Glomerular endothelial cell (primary cell): ENCODE results near the gene ZNF678.

GRCh38 chr1:225977249-225978267 is 21.6 kb downstream of the SDE2 start:
- RAMPAGE, long total RNA, result no peak

DNA sequence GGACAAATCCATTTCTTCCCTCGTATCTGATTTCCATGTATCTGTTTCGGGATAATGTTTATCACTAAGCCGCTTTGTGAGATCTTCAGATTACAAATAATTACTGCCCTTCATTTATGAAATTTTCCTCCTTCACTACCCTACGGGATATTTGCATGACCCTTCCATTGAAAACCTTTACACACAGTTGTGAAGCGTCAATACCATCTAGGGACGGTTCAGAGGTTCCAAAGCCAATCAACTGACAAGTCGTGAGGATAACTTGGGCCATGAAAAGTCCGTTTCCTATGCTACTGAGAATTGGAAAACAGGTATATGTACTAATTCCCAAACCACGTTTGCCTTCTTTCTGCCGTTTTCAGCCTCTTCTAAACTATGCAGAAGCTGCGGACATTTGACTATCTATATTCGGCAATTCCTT is 1.2 kb upstream of the H3-3A start:
- RAMPAGE, long total RNA, result no peak

DNA sequence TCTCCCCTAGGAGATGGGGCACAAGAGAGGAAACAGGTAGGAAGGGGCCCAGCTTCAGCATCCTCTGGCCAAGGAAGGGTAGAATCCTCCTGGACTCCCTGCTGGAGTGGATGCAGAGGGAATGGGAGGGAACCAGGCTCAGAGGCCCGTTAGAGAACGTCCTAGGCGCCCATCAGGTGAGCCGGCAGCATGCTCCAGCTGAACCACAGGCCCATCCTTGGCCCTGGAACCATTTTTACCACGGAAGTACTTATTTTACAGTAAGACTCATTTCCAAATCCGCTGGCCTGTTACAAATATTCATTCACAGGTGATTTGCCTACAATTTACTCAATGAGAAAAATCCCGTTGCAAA is 58.1 kb downstream of the H3-3A start:
- RAMPAGE, long total RNA, result no peak

DNA sequence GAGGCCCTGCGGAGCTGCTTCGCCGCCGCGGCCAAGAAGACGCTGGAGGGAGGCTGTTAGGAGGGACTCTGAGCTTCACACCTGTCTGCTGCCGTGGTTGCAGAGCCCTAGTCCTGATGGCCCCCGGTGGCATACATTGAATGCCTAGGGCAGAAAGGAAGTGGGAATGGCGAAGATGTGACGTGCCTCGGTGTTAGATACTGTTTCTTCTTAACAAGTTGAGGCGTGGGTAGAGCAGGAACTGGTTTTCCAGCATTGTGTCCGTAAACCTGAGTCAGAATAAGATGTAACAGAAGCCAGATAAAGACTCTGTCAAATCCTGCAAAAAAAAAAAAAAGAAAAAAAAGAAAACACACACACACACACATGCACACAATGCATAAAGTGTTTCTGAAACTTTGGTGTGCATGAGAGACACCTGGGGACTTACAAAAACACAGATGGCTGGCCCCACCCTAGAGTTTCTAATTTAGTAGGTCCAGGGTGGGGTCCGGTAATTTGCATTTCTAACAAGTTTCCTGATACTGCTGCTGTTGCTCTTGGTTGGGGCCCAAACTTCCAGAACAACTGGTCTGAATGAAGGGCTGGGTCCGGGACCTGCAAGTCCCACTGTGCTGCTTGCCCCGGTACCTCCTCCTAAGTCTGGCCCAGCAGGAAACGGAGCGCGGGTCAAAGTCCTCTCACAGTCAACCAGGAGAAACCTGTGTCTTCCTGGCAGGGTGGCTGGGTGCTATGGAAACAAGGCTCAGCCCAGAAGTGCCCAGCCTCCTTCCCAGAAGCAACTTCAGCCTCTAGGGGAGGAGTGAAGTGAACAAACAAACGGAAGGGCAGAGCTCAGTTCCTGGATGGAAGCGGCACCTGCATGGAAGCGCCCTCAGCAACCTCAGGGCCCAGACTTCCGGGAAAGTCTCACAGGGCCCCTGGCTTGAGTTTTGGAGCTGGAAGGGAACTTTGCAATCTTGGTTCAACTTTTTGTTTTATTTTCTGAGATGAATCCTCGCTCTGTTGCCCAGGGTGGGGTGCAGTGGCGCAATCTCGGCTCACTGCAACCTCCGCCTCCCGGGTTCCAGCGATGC is 58.9 kb downstream of the ACBD3 start:
- RAMPAGE, long total RNA, result no peak

GRCh38 chr1:226308087-226309070 is 585 bp downstream of the LIN9 start:
- RAMPAGE, long total RNA, result no peak

DNA sequence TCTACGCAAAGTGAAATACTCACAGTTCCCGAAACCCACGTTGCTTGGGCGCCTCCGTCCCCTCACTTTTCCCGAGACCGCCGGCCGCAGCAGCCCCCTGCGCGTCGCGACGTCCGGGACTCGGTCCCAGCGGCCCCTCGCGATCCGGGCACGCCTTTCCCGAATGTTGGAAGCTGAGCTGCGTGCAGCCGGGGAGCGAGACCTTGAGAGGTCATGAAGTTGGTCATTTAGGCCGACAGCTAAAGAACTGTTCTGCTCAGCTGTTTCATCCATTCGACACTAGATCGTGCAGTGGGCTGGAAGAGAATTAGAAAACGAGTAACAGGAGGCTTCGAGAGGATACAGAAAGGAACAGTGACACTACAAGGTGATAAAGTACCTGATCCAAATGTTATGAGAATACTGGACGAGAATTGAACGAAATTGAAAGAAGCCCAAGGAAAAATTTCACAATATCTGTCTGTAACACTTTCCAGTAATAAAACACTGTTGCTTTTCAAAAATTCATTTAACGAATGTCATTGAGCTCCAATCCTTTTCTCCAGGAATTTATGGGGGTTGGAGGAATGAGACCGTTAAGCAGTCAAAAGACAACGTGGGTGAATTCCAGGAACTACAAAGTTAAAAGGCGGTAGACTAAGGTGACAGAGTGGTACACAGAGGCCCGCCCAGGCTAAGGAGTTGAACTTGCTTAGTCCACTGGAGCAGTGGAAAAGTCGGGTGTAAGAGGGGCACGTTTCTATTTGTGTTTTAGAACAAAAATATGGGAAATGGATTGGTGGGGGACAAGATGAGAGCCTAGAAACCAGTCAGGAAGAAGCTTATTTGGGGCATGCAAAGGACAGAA is 862 bp upstream of the LIN9 start:
- RAMPAGE, long total RNA, result no peak

- RAMPAGE, long total RNA, result no peak
These were observed 40.5 kb downstream of the STUM start for GRCh38 chr1:226589030-226589485.

DNA sequence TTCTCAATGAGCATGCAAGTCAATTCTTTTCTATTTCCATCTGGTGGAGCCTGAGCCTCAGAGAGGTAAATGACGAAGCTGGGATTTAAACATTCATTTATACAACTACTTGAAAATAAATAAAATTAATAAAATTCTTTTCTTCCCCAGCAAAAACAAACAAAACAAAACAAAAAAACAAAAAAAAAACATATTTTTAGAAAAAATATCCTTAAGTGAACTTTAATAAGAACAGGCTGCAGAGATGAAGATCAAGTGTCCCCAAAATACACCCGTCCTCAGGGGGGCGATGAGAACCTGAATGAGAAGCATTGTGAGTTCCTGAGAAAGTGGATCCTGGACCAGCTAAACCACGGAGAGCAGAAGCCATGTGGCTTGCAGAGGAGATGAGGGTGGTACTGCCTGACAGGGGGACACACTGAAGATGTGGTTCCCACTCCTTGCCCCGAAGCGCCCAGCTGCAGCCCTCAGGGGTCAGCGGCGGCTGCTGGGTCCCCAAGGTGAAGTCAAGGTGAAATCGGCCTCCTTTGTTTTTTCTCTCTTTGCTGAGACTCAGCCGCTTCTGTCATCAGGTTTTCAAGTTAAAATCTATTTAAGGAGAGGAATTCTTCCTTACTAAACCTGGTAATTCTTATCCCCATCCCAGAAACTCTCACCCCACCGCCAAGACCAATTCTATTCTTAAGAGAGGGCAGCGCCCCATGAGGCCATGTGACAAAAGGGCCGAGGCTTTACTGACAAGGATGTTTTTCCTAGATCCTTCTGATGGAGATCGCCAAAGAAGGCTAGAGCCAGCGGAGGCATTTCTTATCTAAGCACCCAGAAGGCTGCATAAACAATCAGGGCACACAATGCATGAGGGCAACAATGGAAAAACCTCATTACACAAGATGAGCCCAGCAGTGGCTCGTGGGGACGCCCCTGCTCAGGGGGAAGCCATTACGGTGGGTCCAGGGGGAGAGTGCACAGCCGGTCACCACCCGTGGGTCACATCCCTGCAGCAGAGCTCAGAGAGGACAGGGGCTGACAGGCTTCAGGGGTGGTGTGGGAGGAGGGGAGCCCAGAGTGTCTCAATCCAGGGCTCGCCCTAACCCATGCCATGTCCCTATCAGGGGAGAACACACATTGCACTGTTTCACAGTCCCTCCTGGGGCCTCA is 89.0 kb downstream of the ITPKB start:
- RAMPAGE, long total RNA, result no peak

DNA sequence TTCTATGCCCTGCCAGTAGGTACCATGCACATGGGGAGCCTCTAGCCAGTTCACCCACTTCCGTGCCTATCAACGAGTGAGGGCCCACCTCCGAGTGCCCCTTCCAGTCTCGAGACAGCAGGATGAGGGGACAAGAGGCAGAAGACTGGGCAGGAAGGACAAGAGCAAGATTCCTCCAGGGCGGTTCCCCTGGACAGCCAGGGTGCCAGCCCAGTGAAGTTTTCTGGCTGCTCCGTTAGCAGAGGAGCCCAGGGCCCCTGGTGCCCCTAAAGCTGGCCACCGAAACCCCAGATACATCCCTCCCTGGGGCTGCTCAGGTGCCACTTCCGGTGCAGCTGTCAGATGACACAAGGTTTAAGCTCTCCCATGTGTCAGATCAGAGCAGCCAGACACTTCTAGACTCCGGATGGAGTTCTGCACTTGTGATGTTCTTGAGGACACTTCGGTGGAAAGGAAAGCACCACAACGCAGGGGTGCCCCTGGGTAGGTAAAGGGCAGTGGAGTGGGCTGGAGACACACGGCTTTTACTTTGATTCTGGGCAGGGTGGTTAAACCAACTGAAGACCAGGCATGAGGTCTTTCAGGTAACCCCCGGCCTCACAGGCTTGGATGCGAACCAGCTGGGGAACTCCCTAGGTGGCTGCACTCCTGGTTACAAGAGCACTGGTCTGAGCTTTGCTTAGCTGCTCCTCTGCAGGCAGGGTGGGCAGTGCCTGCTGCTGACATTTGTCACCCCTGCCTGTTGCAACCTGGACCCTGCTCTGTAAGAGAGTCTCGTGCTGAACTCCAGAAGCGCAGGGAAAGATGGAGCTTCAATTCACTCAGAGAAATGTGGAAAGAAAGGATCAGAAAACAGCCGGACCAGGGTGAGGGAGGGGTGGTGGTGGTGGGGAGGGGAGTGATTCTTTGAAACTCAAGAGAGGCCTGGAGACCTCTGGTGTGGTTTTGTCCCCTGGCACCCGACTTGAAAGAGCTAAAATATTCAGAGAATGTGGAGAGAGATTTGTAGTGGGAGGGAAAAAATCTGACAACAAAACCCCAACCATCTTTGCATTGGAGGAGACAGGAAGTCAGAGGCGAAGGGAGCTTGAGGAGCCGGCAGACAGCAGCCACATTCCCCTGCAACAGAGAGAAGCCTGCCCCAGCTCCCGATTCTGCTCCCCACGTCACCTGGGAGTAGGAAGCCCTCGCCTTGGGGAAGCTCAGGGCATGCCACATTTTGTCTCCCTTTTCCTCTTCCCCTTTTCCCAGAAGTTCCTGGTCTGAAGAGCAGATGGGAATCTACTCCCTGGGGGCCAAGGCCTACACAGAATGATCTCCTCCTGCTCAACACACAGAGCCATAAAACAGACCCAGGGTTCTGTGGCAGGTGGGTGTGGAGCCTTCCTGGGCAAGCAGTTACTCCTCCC is 85.4 kb downstream of the ITPKB start:
- RAMPAGE, long total RNA, result no peak

GRCh38 chr1:226679678-226680721 is 59.1 kb downstream of the ITPKB start:
- RAMPAGE, long total RNA, result no peak

GRCh38 chr1:226688260-226688848 is 50.7 kb downstream of the ITPKB start:
- RAMPAGE, long total RNA, result no peak

DNA sequence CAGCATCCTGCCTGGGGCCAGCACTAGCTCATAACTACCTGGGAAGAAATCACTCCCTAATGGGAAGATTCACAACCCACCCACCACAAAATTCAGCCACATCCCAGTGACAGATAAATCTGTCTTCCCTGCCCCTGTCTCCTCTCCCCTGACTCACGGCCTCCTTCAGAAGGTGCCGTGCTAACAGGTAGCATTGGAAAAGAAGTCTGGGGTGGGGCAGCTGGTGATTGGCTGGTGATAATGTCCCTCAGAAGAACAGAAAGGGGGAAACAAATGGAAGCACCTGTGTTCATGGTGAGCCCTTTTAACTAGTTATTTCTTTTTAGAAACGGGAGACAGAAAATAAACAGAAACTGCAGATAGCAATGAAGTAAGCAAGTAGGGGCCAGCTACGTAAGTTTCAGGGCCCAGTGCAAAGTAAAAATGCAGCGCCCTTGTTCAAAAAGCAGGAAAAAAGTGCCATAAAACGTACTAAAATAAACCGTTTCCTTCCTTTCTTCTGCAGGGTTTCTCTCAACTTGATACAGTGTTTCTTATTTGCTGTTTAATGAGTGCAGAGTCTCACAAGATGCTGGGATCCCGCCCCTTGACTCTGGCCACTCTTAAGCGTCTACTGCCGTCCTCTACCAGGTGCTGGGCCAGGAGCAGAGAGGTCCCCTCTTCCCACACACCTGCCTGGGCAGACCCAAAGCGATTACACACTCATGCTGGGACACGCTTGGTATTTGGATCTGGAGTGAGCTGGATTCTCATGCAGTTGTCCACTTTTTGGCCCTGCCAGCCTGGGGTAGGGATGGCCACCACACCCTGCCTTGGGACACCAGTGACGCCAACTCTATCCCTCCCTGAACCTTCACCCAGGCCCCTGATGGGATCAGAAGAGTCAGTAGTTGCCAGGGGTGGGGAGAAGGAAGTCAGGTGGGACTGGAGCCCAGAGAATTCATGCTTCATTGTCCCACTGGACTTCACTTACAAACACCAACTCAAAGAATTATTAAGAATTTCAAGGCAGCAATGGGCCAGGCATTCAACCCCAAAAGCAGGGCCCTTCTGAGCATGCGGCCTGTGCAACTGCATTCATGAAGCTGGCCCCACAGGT is 28.8 kb downstream of the ITPKB start:
- RAMPAGE, long total RNA, result no peak

- RAMPAGE, long total RNA, result no peak
These were observed 33.0 kb downstream of the COQ8A start for GRCh38 chr1:226972788-226973734.

GRCh38 chr1:227034285-227034938 is 94.3 kb downstream of the COQ8A start:
- RAMPAGE, long total RNA, result no peak

- RAMPAGE, long total RNA, result no peak
These were observed 156.7 kb downstream of the COQ8A start for GRCh38 chr1:227096340-227097712.

DNA sequence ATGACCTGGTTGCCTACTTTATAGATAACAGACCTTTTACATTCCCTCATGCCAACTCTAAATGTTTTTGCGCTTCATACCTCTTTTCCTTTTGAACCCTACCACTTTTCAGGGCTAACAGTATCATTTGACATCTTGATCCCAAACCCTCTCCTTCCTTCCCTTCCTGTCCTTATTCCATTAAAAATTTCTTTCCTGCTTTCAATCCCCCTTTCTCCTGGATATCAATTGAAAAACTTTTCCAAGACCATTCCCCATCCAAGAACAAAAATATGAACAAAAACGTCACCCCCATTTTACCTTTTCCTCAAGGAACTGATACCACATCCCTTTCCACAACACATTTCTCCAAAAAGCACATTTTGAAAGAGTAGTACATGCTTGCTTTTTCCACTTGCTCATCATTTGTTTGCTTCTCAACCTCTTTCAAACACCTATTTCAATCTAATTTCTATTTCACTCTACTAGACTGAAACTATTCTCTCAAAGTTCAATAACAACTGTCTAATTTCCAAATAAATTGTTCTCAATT is 97.6 kb downstream of the CDC42BPA start:
- RAMPAGE, long total RNA, result no peak

- RAMPAGE, long total RNA, result no peak
These were observed 121.7 kb upstream of the CDC42BPA start for GRCh38 chr1:227439812-227440520.

DNA sequence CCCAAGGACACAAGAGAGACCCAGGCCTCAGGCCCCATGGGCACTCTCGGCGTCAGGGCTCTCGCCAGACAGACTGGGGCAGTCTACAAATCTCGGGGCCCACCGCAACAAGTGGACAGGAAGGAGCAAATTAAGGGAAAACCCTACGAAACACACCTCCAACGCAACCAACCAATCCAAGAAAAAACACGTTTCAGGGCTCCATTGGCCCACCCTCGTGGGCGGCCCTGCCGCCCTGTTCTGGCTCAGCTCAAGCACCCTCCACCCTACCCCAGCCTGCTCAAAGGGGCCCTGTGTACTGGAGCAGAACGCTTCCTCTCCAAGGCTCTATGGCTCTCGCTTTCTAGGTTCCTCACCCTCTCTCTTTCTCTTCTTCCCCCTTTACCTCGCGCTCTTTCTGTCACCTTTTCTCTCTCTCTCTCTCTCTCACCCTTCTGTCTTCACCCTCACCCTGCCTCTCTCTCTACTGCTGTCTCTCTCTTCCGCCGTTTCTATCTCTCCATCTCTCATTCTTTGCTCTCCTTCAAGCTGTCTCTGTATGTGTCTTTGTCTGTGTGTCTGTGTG is 4.4 kb upstream of the ZNF678 start:
- RAMPAGE, long total RNA, result no peak

DNA sequence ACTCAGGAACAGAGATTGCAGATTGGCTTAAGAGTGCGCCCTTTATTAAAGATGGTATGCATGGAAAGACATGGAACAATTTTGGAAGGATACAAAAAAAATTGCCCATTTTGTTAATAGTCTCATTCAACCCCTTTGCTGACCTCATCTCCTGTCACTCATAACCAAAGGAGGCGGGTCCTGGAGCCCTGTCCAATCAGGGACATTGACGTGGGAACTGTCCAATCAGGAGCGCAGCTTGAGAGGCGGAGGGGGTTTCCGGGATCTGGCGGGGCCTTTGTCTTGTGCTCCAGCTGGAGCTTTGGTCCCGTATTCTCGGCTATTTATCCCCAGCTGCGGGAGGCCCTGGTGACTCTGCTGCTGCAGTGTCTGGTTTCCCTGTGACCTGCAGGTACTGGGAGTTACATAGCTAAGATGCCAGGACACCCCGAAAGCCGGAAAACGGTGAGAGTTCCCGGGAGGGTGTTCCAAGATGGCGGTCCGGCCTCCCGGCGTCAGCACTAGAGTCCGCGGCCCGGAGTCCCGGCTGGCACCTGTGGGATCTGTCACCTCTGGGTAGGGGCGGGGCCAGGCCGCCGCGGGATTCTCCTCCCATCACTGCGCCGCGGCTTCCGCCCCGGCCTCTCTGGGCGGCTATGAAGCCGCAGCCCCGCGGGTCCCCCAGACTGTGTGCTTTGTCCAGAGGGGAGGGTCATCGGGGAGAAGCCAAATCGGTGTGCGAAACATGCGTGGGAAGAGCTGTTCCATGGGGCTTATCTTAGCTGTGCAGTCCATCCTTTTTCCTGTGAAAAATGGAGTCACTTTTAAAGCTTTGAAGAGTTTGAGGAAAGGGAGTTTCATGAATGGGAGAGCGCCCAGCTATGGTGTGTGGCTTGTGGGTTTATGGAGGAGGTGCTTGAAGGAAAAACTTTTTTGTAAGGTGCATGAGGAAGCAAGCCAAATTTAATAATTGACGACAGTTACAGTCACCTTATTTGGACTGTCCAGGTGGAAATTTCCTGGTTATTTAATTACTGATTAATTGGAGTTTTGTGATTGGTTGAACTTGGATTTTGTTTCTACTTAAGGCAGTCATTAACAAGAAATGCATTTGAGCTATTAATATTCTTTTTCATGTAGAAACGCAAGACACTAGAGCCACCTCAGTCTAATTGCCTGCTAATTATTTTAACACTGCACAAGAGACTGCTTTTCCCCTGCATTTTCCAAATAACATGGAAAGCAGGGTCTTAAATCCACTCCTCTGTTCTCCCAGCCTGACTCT is at the start of gene ZNF678:
TSS of gene ZNF678 (plus strand) at position 276 of the 1,264 bp plus-strand sequence.
- RAMPAGE, long total RNA, result start-site peak on the plus strand centred at position 268 of the sequence, 50 bp wide, 100 and 26 reads in 2 replicates

DNA sequence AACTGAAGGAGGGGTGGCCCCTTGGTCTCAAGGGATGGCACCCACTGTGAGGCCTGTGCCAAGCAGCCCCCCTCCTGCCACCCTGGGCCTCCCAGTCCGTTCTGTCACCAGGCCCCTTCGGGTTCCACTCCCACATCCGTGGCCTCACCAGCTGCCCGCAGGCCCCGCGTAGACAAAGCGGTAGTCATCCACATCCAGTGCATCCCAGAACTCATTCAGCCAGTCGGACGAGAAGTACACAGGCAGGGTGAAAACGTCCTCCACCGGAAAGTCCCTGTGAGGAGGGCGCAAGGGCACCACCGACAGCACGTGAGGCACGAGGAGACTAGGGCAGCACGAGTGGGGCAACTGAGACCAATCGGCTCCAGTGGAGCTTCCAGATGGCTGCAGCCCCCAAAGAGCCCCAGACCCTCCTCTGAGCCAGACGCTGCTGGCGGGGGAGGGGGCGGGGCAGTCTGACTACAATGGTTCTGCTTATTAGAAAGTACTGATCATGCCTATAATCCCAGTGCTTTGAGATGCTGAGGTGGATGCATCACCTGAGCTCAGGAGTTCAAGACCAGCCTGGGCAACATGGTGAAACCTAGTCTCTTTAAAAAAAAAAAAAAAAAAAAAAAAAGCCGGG is 1.2 kb downstream of the JMJD4 start:
- RAMPAGE, long total RNA, result no peak